Gastrocnemius medialis (tissue), 3 donors: ENCODE measurements around the genes UGDH and RHOH.

- PRO-cap, result no peak
- RAMPAGE, long total RNA, 3 experiments, result no peak in any of the 3 experiments
These were observed 19.9 kb downstream of the UGDH start for GRCh38 chr4:39507137-39507866.

GRCh38 chr4:39526856-39527680 lies at the start of gene UGDH:
UGDH (minus strand) TSS chr4:39527439.
- PRO-cap, result bidirectional peak, plus-strand start at chr4:39527754, minus-strand start at chr4:39527564
- RAMPAGE, long total RNA, 3 experiments, result start-site peak on the minus strand in 3 of 3 experiments, at chr4:39527326-39527545 at its widest, 16 to 41 reads per replicate

GRCh38 chr4:40196636-40197401 lies at the start of gene RHOH:
RHOH (plus strand) TSS chr4:40197031.
- PRO-cap, result no peak
- RAMPAGE, long total RNA, 3 experiments, result no peak in any of the 3 experiments

- PRO-cap, result no peak
- RAMPAGE, long total RNA, 3 experiments, result no peak in any of the 3 experiments
These were observed 45.2 kb downstream of the RHOH start for GRCh38 chr4:40241994-40242534.

DNA sequence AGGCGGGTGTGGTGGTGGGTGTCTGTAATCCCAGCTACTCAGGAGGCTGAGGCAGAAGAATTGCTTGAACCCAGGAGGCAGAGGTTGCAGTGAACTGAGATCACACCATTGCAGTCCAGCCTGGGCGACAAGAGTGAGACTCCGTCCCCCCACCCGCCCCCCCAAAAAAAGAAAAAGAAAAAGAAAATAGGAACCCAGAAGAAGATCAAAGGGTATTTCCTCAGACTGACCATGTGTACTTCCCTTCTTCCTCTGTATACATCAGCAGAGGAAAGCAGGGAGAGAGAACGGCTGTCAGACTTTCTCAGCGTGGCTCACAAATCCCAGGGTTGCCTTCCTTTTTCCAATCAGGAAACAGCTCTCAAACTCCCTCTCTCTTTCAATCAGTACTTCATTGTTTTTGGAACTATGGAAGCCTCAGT lies 59.0 kb downstream of the CHRNA9 start:
- PRO-cap, result no peak
- RAMPAGE, long total RNA, 3 experiments, result no peak in any of the 3 experiments

- PRO-cap, result no peak
- RAMPAGE, long total RNA, 3 experiments, result no peak in any of the 3 experiments
These were observed 90.8 kb downstream of the CHRNA9 start for GRCh38 chr4:40425977-40426355.

DNA sequence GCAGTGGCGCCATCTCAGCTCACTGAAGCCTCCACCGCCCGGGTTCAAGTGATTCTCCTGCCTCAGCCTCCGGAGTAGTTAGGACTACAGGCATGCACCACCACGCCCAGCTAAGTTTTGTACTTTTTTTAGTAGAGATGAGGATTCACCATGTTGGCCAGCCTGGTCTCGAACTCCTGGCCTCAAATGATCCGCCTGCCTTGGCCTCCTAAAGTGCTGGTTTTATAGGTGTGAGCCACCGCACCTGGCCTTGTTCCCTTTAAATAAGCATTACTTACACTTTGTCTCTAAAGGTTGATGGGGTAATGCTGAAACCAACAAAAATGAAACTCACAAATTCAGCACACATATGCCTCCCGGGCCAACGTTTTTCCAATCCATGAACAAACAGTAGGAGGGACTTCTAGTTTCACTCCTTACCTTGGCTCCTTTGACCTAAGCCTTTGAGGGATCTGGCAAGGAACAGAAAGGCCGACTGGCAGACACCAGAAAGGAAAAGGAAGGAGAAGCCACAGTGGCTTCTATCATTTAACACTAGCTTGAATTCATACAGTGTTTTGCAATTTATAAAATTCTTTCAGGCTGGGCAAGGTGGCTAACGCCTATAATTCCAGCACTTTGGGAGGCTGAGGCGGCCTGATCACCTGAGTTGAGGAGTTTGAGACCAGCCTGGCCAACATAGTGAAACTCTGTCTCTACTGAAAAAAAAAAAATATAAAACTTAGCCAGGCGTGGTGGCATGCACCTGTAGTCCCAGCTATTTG lies 114.8 kb downstream of the CHRNA9 start:
- PRO-cap, result no peak
- RAMPAGE, long total RNA, 3 experiments, result no peak in any of the 3 experiments

- PRO-cap, result no peak
- RAMPAGE, long total RNA, 3 experiments, result no peak in any of the 3 experiments
These were observed 55.7 kb downstream of the RBM47 start for GRCh38 chr4:40573924-40574351.

- PRO-cap, result no peak
- RAMPAGE, long total RNA, 3 experiments, result no peak in any of the 3 experiments
These were observed 43.0 kb downstream of the RBM47 start for GRCh38 chr4:40586594-40587161.

- PRO-cap, result no peak
- RAMPAGE, long total RNA, 3 experiments, result no peak in any of the 3 experiments
These were observed 796 bp downstream of the RBM47 start for GRCh38 chr4:40628910-40629226.

- PRO-cap, result no peak
- RAMPAGE, long total RNA, 3 experiments, result start-site peak on the minus strand in 1 of 3 experiments, at chr4:40630853-40630892 at its widest, 5 reads per replicate
These were observed 874 bp upstream of the RBM47 start for GRCh38 chr4:40630379-40631096.

- PRO-cap, result no peak
- RAMPAGE, long total RNA, 3 experiments, result no peak in any of the 3 experiments
These were observed 1.2 kb downstream of the NSUN7 start for GRCh38 chr4:40750849-40751368.

- PRO-cap, result no peak
- RAMPAGE, long total RNA, 3 experiments, result no peak in any of the 3 experiments
These were observed 92.3 kb downstream of the NSUN7 start for GRCh38 chr4:40841943-40842521.

- PRO-cap, result no peak
- RAMPAGE, long total RNA, 3 experiments, result start-site peak on the minus strand in 1 of 3 experiments, at chr4:41050957-41051079 at its widest, 19 reads per replicate
These were observed 163.6 kb downstream of the APBB2 start for GRCh38 chr4:41050595-41051322.

DNA sequence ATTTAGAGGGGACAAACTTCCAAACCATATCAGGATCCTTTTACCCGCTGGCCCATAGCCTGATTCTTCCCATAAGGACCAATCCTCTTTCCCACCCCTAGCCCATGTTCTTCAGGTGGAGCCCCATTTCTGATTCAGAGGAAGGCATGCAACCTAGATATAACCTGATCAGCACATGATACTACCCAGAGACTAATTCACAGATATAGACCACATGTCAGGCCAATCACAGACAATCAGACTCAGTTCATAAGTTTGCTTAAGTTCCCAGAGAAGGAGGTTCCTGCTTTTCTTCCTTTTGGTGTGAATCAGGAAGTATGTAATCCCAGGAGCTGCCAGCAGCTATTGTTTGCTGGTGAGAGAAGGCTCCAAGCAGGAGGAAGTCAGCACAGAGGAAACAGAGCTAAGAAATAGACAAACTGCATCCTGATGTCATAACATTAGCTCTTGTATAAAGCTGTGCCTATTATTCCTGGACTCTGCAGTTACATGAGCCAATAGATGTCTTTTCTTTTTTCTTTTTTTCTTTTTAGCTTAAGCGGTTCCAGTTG lies 50.8 kb downstream of the UCHL1 start:
- PRO-cap, result no peak
- RAMPAGE, long total RNA, 3 experiments, result no peak in any of the 3 experiments

DNA sequence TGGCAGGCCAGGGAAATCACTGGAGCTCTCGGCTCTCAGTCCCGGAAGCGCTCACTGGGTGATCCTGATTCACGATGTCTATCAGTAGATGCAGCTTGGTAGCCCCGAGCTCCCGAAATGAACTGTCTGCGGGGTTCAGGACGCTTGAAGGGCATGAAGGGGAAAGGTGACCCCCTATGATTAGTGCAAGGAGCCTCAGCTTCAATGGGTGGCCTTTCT lies 104.8 kb downstream of the UCHL1 start:
- PRO-cap, result no peak
- RAMPAGE, long total RNA, 3 experiments, result no peak in any of the 3 experiments

DNA sequence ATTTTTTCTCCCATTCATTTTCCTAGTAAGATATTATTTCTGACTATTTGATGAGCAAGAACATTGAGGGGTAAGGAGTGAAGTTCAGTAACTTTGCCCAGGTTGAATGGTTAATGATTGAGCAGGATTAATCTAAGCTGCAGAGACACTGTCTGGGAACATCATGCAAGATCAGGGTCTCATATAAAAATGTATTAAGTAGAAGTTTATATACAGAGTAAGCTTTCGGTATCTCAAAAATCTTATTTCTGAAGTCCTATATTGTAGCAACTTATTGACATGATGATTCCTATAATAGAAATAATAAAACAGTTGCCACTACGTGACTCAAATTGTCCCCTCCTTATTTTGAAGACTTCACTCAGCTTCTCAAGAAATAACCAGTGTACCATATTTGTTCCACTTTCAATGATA lies 102.3 kb upstream of the LIMCH1 start:
- PRO-cap, result no peak
- RAMPAGE, long total RNA, 3 experiments, result no peak in any of the 3 experiments

DNA sequence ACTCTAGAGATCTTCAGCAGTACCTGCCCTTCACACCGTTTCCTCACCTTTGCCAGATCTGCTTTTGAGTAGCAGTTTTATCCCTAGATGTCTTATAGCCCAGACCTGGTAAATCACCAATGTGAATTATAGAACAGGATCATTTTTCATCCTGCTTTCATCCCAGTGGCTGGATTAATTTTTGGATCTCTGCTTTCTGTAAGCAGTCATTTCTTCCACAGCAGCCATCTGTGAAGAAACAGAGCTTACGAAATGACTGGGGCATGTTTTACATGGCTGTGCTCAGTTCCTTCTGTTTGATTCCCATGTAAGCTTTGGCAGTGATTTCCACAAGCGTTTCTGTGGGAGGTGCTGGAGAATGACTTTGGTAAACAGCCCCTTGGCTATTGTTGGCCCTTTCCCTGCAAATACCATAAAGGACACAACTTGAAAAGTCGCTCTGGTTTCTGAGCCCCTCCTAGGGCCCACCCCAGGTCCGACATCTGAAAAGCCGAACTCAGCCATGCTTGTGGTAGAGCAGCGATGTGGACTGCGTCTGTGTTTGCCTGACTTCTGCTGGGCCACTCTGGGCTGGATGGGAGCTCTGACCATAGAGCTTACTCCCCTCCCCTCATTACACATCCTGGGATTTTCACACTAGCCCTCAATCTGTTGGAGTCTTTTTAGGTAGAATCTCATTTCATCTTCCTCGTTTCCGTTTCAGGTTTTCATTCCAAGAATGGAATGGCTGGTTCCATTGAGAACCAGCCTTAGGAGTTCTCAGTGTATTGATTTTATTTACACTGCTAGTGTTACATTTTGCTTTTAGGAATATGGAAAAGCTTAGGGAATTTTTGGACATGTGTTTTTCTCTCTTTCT lies 3.8 kb downstream of the LIMCH1 start:
- PRO-cap, result no peak
- RAMPAGE, long total RNA, 3 experiments, result no peak in any of the 3 experiments

- PRO-cap, result no peak
- RAMPAGE, long total RNA, 3 experiments, result no peak in any of the 3 experiments
These were observed 32.8 kb downstream of the LIMCH1 start for GRCh38 chr4:41570361-41571563.

DNA sequence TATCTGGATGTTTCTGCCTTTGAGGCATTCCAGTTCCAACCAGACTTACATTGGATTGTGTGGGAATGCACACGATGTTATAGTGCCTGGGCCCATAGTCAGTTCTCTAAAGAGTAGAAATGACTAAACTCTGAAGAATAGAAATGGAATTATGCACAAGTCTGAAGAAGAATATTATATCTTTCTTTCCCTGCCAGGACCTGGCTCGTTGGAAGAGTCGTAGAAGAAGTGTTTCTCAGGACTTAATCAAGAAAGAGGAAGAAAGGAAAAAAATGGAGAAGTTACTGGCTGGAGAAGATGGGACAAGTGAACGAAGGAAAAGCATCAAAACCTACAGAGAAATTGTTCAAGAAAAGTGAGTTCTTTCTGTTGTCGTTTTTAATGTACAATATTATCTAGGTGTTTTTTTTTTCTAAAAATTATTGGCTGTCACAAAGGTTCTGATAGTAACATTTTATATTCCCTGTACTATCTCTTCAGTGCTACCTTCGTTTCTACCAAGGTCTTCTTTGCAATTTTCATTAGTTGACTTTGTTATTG lies 102.5 kb downstream of the PHOX2B start:
- PRO-cap, result no peak
- RAMPAGE, long total RNA, 3 experiments, result no peak in any of the 3 experiments